Myometrial cell (primary cell): Measurements from ENCODE around the gene LAMA4.

DNA sequence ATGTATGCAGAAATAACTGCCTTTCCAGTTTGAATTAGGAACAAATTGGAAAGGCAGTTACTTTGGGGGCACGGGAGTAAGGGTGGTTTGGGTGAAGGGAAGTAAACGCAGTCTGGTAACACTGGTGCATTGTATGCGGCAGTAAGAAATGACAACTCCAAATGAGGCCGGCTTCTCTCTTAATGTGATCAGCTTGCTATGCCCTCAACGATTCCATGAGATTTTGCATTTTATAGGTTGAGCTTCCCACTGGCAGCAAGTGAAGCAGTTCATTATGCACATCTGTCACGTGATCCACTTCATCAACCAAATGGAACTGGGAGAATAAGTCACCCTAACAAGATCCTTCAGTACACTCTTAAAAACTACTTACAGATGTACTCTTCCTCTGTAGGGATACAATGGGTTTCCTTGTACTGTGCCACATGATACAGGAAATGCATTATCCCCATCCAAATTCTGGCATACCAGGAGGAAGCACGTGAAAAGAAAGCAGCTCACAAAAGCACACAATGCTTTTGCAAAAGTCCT, 57.9 kb upstream of the REV3L start:
- RAMPAGE, long total RNA = no peak

DNA sequence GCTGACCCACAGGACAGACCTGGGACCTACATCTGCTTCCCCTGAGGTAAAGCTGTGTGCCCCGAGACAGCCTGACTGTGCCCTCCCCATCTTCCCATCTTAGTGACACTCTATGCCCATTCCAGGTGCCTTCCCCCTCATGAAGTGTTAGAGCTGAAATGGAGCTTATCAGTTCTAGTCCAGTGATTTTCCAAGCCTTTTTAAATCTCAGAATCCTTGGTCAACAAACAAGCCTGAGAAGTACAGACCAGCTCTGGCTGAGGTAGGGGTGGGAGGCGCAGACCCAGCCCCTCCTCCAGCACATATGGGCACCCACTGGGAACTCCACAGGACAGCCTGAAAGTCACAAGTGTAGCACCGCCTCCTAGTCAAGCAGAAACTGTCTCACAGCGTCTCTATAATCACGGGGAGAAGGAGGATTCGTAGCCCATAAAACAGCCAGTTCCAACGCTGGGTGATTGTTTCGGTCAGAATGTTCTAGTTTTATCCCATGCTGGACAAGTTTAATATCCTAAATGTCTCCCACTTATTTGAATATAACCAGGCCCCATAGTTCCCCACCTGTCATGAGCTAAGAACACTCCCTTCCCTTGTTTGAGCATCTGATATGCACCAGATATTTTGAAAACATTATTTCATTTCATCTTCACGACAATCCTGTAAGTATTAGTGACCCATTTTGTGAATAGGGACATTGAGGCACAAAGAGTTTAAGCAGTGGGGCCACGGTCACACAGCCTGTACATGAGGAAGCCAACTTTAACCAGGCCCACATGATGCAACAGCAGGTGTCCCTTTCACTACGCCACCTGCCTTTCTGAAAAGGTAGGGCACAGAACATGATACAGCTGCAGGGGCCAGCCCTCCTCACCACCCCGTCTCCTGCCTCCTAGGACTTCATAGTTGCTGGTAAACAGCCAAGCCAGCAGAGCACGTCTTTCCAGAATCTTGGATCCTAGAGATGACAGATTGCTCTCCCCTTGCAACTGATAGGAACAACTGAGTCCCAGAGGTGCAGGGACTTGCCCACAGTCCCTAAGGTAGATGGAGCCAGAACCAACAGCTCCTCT, 40.1 kb downstream of the TRAF3IP2 start:
- RAMPAGE, long total RNA = no peak

DNA sequence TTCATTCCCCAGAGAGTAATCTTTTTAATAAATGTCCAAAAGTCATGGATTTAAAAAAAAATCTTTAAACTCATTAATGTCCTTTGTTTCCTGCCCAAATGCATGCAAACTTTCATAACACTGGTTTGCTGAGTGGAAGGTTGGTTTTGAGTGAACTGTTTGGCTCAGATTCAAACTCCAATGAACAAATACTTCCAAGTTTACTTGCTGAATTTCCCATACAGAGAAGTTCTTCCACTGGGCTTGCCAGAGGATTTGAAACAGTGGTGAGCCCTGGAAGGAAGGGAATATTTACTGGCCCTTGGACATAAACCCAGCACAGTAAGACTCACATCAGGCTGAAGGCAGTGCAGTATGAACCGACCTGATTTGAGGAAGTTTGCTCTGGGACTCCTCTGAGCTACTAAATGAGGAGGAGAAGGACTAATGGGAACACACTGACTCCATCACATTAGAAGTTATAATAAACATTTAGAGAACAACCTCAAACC, 3.8 kb downstream of the TRAF3IP2 start:
- RAMPAGE, long total RNA = no peak

- RAMPAGE, long total RNA = no peak
These were observed 51.5 kb upstream of the TRAF3IP2 start for GRCh38 chr6:111657091-111657641.

GRCh38 chr6:111663012-111663604, 57.4 kb upstream of the TRAF3IP2 start:
- RAMPAGE, long total RNA = no peak

- RAMPAGE, long total RNA = no peak
These were observed 58.0 kb upstream of the TRAF3IP2 start for GRCh38 chr6:111663605-111664074.

- RAMPAGE, long total RNA = no peak
These were observed 92.4 kb upstream of the TRAF3IP2 start for GRCh38 chr6:111698174-111698387.

GRCh38 chr6:111698388-111698594, 92.6 kb upstream of the TRAF3IP2 start:
- RAMPAGE, long total RNA = no peak

DNA sequence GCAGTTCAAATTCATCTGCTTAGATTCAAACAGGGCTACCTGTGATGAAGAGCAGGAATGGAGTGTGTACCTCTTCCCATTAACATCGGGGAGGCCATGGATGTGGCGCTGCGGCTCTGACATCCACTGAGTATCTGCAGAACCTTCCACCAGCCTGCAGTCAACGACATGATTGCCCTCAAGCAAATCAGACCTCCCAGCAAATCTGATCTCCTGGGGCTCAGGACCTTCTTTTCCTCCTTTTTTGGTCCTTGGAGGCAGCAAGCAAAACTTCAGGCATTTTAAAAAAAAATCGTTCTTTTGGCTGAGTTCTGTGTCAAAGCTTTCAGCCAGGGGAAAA, 103.2 kb upstream of the TRAF3IP2 start:
- RAMPAGE, long total RNA = no peak

DNA sequence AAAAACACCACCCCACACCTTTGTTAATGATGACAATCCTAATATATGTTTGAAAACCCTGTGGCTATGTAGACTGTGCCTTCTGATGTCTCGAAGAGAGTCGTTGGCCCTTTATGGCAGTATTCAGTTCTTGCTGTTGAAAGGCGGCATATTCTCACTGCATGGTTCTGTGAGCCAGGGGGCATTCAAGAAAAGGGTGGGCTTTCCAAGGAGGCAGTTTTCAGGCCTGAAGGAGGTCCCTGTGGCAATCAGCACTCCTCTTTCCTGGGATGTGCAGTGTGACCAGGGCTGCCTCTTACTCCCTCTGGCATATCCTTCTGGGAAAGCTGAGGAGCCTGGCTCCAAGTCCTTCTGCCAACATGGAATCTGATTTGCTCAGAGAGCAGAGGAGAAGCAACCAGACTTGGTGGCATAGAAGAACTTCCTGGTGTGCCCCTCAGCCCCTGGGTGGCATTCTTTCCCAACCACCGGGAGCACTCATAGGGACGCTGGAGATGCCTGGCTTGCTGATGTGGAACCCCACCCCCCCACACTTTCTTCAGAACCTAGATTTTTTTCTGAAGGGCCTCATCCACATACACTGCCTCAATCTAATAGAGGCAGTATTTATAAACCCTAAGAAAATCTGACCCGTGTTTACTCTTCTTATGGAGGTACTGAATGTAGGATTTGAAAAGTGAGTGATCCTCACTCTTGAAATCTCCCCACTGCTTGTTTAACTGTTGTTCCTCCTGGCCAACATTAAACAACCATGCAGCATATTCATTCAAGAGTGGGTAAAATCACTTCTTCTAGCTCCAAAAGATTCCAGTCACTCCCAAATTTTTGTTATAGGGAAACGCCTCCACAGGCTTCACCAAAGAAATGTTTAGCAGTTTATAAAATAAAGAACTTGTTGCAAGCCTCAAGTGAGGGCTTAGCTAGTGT, 107.6 kb upstream of the TRAF3IP2 start:
- RAMPAGE, long total RNA = no peak

- RAMPAGE, long total RNA = no peak
These were observed 92.2 kb downstream of the FYN start for GRCh38 chr6:111780753-111781705.

DNA sequence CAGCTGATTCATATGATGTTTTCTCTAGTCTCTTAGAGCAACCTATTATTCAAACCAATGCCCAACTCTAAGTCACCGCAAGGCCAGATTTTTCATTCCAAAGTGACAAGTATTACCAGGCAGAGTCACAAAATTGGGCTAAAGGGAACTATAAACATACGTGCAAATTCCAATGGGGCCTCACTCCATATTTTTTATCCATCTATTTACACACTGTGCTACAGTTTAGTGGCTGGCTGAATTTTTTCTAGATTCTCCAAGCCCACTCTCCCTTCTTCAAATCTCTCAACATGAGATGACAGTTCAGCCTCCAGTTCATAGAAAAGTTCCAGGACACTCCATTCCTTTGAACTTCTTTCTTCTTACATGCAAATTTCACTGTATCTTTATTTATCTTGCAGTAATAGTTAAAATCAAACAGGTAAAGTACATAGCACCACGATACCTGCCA, 14.0 kb downstream of the FYN start:
- RAMPAGE, long total RNA = no peak

DNA sequence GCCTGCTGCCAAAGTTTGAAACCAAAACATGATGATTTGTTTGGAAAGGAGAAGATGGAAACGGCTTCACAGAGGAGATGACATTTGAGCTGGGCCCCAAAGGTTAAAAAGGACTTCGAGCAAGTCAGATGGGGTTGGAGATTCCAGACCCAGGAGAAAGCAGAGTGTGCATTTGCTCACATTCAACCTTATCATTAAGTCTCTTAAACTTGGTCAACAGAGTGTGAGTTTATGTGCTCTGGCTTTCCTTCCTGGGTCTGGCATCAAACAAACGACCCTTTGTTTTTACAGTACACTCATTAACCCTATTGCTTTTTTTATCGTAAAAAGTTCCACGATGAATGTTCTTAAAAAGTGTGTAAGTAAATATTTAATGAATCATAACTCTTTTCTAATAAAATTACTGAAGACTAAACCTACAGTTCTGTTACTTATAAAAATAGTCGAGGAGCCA, 2.6 kb downstream of the FYN start:
- RAMPAGE, long total RNA = no peak

DNA sequence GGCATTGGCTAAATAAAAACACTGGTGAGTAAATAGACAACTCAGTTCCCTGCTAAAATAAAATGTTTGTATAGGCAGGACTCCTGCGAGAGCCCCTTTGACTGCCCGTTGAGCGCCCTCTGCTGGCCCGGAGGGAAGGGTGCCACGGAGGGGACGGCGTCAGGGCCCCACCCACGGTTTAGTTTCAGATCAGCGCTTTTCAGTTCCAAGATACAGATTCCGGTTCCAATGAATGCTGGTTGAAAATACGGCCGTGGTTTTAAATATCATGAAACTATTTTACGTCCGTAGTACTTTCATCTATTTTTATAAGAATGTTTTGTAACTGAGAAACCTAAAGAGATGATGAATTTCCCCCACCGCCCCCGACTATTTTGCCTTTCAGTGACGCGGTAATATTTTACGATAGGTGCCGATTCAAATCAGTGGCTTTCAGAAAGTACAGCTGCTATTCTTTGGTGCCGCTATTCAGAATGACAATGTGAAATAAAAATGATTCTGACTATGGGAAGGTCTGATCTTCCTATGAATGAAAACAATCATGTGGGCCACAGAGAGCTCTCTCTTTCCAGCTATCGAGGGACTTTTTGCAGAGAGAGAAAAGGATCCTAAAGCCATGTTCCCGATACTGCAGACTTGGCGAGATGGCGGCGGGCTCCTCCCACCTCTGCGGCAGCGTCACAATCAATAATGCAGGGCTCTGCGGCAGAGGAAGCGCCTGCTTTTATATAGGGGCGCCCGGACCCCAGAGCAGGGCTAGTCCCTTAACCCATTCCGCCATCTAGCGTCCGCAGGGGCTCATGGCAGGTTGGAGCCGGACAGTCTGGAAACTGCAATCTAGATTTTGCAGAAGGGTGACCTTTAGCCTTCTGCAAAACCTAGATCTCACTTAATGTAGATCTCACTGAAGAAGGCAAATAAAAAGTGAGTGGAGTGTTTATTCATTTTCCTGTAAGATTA, 10.6 kb upstream of the CCN6 start:
- RAMPAGE, long total RNA = no peak

DNA sequence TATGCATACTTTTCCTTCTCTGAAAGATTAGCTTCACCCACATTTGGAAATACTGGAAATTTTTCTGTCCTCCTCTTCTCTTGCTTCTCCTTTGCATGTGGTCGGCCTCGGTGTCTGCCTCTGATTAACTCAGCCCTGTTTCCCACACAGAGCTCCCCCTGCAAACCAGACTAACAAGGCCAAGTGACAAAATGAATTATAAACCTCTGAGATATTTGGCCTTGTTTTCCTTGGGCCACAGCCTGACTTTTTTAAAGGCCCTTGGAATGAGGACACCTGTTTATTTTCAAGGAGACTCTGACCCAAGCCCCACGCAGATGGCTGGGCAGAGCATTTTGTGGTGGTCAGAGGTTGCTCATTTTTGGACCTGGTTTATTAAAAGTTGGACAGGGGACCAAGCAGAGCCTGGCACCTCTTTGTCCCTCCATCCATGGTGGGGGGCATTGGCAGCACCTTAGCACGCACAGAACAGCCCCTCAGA, 9.0 kb upstream of the CCN6 start:
- RAMPAGE, long total RNA = no peak

DNA sequence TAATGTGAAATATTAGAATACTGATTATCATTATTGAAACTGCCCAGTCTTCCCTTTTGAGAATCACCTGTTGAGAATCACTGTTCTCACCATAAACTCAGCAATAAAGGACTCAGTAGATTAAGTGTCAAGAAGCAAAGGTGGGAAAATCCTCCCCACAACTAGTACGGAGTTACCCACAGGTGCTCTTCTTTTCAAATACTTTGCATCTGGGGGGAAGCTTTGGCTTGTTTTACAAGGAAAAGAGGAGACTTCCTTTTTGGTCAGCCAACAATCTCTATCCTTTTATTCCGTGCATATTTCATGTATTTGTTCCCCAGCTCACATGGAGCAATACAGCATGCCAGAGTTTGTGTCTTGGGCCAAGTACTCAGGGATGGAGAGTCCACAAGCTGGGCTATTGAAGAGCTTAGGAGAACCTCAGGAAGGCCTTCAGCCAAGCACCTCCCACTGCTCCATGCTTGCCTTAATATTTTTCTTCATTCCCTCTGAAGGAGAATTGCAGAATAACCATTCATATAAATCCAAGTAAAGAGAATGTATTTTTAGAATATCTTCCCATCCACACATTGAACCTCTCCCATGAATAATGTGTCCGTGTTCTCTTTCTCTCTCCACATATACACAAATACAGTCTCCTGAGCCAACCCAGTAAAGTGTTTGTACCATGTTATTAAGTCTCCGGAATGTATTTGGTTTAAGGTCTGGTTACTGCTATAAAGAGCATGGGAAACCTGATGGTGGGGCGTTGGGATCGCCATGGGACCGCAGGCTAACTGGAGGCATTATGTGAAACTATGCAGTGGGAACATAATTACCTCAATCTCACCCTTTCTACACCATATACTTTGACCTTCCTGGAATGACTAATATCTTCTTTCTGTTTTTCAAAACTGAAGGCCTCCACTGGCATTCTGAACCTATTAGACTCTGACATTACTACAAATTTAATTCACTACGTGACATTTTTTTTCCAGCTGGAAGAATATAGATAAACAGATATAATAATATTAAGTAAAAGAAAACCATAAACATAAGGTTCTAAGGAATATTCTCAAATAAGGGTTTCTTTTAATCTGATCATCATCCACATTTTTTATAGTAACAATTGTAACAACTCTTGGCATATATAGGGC, 3.0 kb downstream of the LAMA4 start:
- RAMPAGE, long total RNA = no peak

- RAMPAGE, long total RNA = start-site peak on the minus strand at chr6:112254235-112254616, 751 and 1,130 reads in 2 replicates
These were observed at the start of gene LAMA4 for GRCh38 chr6:112253868-112254935. Gene LAMA4 (minus strand): TSS chr6:112254567.

- RAMPAGE, long total RNA = no peak
These were observed 342.4 kb downstream of the RFPL4B start for GRCh38 chr6:112689419-112689970.

- RAMPAGE, long total RNA = no peak
These were observed 572.5 kb downstream of the RFPL4B start for GRCh38 chr6:112919581-112920127.

DNA sequence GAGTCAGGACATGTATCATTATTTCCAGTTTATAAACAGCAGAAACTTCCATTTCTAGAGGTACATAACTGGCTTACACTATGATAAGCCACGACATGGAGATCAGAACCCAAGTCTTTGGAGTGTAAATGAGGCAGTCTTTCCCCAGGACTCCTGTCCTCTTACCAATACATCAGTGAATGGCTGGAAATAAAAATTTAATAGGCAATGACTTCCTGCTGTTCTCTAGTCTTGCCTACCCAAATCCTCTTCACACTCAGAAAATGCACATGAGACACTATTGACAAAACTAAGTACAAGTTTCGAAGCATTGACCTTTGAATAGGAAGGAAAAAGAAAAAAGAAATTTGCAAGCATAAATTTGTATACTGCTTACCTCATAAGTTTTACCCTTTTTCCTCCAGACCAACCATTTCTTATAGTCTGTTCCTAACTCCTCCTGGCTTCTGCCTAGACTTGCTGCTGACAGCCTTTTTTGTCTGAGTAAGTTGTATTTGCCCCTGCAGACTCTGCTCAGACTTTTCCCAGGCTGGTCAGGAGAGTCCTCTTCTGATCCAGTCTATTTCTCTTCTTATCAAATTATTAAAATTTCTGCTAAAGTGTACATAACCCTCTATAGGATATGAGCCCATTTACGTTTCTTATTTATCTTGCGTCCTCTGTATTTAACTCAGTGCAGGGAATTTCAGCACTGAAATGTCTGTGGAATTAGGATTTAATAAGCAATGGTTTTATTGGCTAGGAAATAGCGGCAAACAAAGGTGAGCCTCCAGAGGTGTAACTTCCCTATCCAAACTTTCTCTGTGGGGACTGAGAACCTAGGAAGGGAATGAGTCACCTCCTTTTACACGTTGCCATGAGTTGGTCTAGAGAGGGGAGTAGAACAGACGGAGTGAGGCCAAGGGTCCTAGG, 207.2 kb upstream of the MARCKS start:
- RAMPAGE, long total RNA = no peak